SP-49 (cell line): ENCODE results near the genes SATB1 and RAB5A.

GRCh38 chr3:16481348-16481647 is 32.2 kb downstream of the RFTN1 start:
- PRO-cap = no peak

GRCh38 chr3:16503128-16504019 is 10.1 kb downstream of the RFTN1 start:
- PRO-cap = no peak

DNA sequence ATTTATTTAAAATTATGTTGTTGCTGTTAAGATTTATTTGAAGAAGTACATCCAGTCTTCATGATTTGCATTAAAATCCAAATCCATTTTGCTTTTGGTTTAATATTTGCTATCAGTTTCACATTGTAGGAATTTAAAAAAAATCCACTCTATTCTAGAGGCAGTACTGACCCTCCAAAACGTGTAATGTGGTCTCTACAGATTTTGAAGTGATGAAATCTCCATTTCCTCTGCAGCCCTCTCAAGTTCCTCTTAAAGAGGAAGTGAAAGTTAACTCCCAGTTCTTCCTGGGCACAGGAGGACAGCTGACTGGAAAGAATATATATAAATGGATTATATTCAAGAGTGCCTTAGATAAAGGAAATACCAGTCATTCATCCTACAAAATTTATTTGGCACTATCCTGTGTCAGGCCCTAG is 83.6 kb upstream of the PLCL2 start:
- PRO-cap = no peak

DNA sequence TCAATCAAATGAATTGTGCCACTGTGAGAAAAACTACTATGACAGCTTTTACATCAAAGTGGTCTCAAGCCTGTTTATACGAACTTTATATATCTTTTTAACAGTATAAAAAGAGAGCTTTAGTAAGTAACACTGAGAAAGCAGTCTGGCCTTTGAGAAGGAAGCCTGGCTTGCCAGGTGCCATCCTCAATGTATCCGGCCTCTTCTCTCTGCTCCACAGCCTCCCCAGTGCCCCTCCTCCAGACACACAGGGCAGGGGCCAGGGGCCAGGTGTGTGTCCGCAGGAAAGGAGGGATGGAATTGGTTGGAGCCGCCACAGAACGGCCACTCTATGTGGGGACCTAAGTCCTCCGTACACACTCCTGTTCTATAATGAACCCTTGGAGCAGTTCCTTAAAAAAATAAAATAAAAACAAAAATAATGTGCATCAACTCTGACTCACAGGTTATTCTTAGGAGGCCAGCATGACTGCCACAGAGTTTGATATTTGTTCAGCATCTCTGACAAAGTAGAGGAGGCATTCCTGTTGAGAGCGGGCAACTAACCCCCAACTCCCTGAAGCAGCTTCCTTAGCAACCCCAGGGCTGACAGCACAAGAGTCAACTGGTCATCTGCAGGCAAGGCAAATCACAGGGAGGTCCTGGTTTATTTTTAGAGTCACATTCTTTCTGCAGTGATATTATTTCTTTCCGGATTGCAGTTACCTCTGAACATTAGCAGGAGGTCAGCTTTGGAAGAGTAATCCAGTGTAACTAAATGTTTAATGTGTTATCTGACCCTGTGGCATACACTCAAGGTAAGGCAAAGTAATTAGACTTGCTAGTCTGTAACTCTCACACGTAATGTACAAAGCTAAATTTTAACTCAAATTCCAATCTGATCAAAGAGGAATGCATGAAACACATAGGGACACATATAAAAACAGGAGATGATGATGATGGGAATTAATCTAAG is 272.8 kb downstream of the PLCL2 start:
- PRO-cap = no peak

- PRO-cap = no peak
Observed at GRCh38 chr3:17218875-17219448, 334.2 kb downstream of the PLCL2 start.

- PRO-cap = no peak
Observed at GRCh38 chr3:17300389-17300909, 415.7 kb downstream of the PLCL2 start.

DNA sequence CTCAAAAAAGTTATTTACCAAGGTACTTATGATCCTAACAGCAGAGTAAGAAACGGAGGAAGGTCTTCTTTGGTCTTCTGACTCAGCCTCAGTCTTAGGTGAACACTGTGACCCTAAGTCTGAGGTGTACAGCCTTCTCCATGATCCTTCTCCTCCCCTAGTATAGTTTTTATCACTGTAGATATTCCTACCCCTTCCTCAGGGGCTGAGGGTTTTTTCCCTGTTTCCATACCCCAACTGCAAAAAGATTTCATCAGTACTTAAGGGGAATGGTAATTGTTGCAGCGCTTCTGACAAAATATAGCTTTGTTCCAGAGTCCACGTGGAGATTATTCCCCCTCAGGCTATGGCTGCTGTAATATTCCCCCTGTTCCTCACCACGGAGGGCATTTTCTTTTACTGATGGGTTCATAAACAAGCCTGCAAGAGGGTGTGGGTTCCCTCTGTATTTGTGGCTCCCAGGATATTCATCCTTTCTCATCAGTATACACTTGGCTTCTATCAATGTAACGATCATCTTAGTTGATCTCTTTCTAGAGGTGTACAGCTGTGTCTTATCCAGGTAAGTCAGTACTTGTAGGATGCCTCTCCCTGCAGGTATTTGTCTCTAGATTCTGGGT is 284.3 kb downstream of the TBC1D5 start:
- PRO-cap = no peak

- PRO-cap = bidirectional peak, plus-strand start at chr3:17742196, minus-strand start at chr3:17742233
Observed at GRCh38 chr3:17741814-17742509, 469 bp downstream of the TBC1D5 start.

- PRO-cap = no peak
Observed at GRCh38 chr3:17845204-17845415, 102.7 kb upstream of the TBC1D5 start.

DNA sequence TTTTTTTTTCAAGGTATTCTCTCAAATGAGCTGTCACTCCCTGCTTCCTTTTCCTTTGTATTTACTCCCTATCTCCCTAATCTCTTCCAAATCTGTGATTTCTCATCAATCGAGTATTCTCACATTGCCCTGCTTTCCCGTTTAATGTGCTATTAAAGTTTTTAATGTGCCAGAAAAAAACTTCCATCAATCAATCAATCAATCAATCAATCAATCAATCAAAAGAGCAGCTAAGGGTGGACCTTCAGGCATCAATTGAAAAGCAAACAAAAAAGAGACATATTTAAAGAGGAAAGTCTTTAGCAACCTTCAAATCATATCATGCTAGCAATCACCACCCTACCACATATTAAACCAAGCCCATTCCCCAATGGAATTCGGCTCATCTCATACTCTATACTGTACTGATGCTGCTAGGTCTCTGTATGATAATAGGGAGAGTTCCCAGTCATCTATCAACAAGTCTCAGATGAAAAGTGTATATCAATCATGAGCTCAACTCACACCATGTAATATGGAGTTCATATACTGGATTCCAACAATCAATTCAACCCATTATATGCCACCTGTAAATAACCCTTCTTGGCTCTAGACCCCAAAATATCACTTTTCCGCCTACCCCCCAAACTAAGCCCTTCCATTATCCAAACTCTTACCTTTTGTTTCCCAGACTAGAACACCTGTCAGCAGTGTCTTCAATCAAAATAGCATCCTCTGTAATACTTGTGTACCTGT is 58.7 kb downstream of the SATB1 start:
- PRO-cap = no peak

GRCh38 chr3:18396894-18397185 is 28.3 kb downstream of the SATB1 start:
- PRO-cap = no peak

DNA sequence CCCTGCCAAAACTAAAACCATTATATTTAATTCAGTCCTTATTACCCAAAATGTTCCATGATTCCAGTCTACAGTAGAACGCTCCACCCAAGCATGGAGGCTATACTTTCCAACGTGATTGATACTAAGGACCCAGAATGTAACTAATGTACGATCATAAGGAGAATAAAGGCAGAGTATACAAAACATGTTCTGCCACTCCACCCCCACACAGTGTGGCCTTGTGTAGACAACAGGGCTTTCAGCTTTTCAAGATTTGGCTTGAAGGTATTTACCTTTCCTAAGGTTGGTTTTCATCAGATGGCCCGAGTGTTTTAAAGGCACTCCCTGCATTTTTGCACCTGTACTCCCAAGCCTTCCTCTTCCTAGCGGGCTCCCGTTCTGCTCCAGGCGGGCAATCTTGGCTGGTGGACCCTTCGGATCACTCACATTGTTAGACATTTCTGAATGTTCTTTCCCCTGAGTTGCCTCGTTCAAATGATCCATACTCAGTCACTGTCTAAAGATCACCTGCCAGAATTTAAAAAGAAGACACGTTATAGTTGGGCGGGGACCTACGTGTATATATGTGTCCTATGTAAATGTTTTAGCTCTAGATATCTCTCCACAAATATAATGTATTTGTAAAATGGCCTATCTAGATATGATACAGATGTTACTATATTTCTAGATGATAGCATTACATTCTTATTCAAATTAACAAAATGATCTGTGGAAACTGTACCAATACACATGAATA is 4.5 kb downstream of the SATB1 start:
- PRO-cap = no peak

DNA sequence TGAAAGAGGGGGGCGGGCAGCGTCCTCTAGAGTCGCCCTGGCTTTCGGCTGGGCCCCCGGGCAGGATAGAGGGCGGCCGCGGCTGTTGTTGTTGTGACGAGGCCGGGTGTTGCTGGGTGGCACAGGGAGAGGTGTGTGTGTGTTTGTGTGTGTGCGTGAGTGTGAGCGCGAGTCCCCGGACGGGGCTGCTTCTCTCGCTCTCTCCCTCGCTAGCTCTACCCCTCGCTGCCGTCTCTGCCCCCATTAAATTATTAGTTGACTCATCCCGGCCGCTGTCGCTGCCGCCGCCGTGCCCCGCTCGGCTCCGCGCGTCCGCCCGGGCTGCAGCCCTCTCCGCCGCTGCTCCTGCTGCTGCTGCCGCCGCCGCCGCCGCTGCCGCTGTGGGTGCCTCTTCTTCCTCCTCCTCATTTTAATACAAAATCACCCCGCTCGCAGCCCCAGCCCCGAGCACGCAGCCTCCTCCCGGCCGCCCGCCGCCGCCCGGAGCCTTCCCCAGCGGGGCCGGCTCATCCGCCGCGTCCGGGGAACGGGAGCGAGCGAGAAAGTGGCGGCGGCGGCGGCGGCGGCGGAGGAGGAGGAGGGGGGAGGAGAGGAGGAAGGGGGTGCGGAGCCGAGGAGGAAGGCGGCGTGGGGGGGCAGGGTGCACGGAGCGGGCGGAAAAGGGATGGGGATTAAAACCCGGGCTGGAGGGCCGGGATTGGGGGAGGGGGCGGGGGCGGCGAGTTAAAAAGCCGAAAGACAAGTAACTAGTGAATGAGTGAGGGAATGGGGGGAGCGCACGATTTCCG is at the start of gene SATB1:
TSS of gene SATB1 (minus strand) at position 546 of the 788 bp plus-strand sequence.
- PRO-cap = no peak

DNA sequence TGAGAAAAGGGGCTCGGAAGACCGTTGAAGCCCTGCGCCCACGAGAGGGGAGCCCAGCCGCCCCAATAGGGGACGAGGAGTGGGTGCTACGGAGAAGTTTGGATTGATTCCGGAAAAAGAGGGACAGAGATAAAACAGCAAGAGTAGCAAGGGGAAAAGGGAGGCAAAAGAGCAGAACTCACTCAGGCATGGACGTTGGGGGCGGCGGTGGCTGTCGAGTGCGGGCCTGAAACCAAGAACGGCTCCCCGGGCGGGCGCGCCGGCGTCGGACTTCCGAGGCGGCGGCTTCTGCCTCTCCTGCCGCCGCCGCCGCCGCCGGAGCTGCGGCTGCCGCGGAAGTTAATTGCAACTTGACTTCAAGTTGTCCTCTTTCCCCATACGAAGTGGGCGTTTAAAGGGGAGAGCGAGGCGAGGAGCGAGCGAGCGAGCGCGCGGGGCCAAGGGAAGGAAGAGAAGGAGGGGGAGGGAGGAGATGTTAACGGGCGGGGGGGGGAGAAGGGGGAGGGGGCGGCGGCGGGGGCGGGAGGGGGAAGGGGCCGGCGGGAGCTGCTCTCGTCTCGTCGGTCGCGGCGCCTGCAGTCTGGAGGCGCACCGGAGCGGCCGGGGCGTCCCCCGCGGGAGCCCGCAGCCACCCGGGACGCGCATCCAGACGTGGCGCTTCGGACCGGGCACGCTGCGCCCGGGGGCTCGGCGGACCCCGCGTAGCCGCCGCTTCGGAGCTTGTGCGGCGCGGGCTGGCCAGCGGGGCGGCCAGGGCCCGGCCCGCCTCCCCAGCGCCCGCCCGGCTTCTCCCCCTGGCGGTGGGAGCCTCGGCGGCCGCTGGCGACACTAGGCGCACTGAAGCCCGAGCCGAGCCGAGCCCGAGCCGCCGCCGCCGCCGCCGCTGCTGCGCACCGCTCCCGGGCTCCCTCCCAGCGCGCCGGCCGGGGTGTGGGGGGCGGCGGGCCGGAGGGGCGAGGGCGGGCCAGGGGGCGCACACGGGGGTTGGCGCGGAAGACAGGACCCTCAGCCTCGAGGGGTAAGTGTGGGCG is 19.6 kb upstream of the SATB1 start:
- PRO-cap = no peak

DNA sequence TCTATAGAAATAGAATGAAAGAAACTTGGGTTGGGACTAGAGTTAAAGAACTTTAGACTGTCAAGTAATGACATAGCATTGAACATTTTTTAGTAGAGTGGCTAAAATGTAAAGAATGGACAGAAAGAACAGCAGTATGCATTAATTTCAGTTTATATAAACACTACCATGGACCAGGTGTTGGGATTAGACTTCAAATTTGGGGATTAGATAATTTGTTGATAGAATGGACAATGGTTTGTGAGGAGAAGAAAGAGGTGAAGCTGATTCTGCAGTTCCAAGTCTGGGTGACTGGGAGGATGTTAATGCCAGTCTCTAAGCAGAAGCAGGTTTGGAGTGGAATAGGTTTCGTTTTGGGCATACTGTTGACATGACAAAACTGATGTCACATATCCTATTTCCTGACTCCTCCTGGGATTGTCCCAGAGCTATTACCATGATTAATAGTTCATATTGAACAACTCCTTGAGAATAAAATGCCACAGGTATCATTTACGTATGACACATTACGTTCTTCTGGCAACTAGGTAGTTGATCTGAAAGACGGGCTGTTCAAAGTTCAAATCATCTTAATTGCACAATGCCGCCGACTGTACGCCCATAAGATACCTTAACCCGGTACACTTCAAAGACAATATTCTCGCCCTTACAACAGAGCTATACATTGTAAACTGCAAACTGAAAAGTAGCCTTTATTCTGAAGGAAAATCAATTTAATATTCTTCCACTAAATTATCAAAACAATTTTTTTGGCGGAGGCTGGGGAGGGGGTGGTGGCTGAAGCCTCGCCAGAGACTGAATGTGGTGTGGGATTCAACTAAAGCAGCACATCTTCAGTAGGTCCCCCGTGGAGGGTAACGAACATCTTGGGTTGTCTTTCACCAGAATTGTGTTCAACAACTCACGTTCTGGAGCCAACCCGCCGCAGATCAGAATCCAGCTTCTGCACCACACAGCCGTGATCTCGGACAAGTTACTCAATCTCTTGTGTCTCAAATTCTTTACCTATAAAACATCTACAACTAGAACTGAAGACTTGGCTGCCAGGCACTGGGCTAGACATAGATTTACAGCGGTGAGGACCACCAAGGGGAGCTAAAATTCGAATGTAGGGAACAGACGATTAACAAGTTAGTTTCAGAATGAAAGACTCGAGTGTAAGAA is 1.3 kb upstream of the RAB5A start:
- PRO-cap = no peak

GRCh38 chr3:19946770-19947609 is at the start of gene RAB5A:
Gene RAB5A, plus strand, starts transcription at chr3:19947097.
- PRO-cap = bidirectional peak, plus-strand start at chr3:19947372, minus-strand start at chr3:19946889; unidirectional peak, minus-strand start at chr3:19947447

DNA sequence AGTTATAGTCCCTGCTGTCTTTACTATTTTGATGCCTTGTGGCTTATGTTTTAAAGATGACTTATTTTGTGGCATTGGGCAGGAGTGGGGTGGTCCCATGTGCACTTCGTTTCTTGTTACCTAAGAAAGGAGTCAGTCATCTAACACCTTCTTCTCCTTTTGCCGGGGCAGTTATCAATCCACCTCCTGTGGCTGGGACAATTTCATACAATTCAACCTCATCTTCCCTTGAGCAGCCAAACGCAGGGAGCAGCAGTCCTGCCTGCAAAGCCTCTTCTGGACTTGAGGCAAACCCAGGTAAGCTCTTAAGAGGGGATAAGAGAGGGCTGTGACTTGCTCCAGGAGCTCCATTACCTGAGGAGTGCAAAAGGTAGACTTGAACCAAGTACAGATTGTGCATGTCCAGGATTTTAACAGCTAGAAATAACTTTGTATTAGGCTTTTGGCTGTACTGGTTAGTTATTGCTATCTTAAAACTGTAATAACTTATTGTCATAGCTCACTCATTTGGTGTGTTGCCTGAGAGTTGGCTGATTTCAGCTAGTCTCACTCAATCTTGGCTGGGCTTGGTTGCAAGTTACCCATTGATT is 66.5 kb downstream of the SGO1 start:
- PRO-cap = no peak

GRCh38 chr3:21705742-21706022 is 45.3 kb downstream of the ZNF385D start:
- PRO-cap = no peak

DNA sequence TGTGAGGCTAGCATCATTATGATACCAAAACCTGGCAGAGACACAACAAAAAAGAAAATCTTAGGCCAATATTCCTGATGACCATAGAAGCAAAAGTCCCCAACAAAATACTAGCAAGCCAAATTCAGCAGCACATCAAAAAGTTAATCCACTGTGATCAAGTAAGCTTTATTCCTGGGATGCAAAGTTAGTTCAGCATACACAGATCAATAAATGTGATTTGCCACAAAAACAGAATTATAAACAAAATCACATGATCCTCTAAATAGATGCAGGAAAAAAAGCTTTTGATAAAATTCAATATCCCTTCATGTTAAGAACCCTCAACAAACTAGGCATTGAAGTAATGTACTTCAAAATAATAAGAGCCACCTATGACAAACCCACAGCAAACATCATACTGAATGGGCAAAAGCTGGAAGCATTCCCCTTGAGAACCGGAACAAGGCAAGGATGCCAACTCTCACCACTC is 161.7 kb downstream of the UBE2E2 start:
- PRO-cap = no peak

DNA sequence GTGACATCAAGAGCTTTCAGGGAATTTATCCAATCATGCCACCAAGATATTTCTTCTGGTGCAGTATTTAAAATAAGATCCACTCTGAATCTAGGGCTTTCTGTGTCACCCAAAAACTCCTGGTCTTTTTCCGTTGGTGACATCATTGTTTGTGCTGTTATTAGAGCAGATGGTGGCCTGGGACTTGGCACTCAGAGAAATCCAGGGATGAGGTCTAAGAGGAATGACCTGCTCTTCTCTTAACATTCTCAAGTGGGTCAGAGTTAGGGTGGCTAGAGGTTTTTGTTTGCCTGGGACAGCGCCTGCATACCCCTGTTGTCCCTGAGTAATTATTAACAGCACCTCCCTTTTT is 56.9 kb upstream of the UBE2E1 start:
- PRO-cap = no peak